Foreskin fibroblast (primary cell): ENCODE results near the gene MAGEB4.

- RRBS, result no CpG with 5 or more reads among the region's 4 CpGs
Observed at GRCh38 chrX:24480327-24480791, 15.3 kb downstream of the PDK3 start.

DNA sequence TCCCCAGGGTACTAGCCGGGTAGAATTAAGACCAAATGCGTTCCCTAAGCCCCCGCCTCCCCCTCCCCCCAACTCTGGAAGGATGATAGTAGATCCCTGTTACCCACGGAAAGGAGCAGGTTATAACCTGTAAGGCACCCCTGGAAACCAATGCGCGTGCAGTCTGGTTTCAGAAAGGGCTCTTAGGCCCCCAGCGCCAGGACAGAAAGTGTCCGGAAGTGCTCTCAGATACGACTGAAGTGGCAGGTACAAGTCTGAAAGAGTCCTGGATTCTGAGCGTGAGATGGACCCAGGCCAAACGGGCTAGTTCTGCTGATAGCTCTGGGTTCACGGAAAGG, 61.8 kb upstream of the DCAF8L1 start:
- RRBS, result no CpG with 5 or more reads among the region's 12 CpGs

DNA sequence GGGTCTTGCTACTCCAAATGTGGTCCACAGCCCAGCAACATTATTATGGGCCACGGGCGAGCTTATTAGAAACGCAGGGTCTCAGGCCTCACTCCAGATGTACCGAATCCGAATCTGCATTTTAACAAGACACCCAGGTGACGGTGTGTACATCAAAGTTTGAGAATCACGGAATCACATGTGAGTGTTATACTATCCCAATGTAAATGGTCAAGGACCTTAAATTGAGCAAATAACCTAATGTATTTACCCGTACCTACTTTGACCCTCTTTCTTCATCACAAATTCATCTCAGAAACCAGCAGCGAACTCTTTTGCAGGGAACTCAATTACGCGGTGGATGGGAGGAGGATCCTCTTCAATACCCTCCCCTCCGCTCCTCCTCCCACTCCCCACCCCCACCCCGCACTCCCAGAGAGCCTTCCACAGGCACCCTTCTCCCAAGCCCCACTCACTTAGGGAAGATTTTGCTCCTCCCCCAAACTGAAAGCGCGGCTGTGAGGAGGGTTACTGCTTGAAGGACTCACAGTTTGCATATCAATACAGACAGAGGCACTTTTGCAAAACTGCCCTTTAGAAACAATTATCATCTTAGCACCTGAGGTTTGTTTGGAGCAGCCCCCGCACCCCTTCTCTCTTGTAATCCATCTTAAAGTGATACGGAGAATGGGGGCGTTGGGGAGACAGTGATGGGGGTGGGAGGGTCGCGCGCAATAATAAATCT, 1.0 kb upstream of the IL1RAPL1 start:
- RRBS, result no CpG with 5 or more reads among the region's 21 CpGs

DNA sequence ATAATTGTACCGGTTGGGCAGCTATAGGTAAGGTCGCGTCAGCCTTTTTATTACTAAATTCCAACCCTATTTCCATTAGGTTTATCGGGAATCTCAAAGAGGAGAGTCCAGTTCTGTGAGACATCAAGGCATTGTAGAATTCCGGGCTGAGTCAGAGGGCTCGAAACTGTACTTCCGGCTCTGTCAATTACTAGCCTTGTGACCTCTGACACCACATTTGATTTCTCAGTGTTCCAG, 4.3 kb downstream of the IL1RAPL1 start:
- RRBS, result no CpG with 5 or more reads among the region's 7 CpGs

GRCh38 chrX:28851767-28852207, 264.5 kb downstream of the IL1RAPL1 start:
- RRBS, result no CpG with 5 or more reads among the region's 2 CpGs

GRCh38 chrX:30241722-30242243, at the start of gene MAGEB4:
Gene MAGEB4 (plus strand): TSS chrX:30242000.
- RRBS, result no CpG with 5 or more reads among the region's 8 CpGs

- RRBS, result no CpG with 5 or more reads among the region's 5 CpGs
Observed at GRCh38 chrX:30627745-30628231, 25.4 kb upstream of the GK start.

GRCh38 chrX:30638552-30638989, 14.7 kb upstream of the GK start:
- RRBS, result no CpG with 5 or more reads among the region's 3 CpGs

DNA sequence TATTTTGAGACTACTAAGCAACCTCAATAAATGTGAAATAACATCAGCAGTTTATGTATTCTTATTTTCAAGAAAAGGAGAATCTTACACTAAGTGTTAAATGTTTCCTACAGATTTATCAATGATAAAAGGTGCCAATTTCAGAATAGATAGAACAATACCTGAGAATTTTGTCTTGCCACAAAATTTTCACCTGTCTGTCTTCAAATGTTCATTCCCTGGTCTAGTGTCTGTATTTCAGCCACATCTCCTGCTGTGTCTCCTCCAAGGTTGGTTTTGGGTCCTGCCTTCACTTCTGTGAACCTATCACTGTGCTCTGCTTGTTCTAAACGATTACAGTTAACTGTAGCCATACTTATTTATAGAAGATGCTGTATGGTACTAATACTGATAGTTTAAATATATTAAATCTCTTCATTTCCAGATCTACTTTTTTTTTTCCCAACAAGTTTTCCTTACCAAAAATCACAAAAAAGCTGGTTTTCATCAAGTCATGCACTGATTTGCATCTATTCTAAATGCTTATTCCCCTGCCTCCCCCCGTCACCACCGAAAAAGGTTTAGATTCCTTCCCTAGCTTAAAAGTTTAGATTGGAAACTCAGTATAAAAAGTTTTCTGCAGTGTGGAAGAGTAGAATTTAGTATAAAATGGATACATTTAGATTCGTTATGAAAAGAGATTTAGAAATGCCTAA, 45.4 kb downstream of the TAB3 start:
- RRBS, result no CpG with 5 or more reads among the region's 4 CpGs

DNA sequence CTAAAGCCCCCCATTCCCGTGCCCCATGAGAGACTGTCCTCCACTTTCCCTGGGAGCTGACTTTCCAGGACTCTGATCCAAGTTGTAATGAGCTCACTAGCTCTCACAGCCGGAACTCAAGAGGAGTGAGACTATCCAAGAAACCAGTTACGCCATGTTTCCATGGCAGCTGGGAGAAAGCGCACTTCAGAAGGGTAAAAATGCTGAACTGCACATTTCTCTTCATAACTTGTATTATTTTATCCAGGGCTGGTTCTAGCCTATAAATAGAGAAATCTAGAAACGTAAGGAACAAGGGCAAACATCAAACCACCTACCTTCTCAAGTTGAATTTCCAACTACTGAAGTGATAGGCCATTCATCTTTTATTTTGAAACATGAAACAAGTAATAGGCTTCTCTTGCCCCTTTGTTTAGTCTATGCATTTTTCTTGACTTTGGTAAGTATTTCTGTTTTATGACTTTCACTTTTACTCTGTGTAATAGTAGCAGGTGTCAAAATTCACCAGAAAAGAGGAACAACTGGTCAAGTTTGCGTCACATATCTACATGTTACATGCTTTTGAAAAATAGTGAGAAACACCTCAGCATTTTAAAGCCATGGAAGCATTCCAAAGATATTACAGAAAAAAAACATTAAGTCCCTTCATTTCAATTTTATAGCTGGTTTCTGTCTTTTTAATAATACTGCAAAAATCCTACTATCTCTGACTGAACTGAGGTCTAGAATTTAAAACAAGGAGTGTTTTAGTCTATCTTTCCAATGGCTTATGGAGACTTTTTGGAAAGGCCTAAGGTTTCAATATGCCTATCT, 157.0 kb upstream of the FTHL17 start:
- RRBS, result no CpG with 5 or more reads among the region's 6 CpGs

- RRBS, result no CpG with 5 or more reads among the region's 2 CpGs
Observed at GRCh38 chrX:31600721-31600920, 528.8 kb upstream of the FTHL17 start.

- RRBS, result no CpG with 5 or more reads among the region's 4 CpGs
Observed at GRCh38 chrX:31670077-31670690, 598.3 kb upstream of the FTHL17 start.

DNA sequence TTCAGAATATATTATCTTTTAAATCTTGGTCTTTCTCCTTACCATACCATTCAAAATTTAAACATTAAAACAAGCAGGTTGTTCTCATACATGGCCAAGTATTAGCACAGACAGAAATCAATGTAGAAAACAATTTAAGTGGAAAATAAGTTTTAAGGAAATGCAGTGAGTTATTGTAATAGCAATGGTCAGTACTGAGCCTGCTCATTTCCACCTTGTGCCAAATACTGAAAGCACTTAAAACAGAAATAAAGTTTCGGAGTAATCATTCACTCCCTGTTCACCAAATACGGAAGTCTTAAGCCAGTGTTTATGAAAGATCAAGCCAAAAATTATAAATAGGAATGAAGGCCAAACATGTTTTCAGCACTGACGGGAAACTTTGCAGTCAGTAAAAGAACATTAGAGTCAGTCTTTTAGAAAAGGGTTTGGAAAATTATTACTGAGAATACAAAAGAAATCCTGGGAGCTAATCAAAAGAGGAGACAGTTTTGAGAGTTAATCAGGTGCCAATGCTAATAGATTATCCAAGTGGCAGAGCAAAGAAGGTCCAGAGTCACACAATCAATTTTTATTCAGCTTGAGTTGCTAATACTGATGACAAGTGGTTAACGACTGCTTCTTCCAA, 178.6 kb downstream of the DMD start:
- RRBS, result no CpG with 5 or more reads among the region's 4 CpGs

DNA sequence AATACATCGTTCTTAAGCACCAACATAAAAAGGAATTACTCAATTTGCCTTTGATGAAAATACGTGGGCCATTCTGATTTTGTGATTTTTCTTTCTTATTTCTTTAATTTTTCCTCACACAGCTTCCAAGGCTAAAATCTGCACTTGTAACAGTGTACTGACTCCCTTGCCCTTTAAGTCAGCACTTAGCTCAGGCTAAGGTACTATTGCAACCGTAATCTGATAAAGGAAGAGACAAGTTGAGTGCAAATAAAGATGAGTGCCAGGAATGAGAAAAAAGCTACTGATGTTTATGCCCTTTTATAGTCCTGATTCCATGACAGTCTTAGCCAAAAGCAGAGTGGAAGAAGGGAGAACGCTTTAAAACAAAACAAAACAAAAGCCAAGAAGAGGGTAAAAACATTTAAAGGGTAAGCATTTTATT, 6.0 kb downstream of the DMD start:
- RRBS, result no CpG with 5 or more reads among the region's 4 CpGs

GRCh38 chrX:34654165-34654938, 2.7 kb downstream of the TMEM47 start:
- RRBS, result no CpG with 5 or more reads among the region's 6 CpGs

DNA sequence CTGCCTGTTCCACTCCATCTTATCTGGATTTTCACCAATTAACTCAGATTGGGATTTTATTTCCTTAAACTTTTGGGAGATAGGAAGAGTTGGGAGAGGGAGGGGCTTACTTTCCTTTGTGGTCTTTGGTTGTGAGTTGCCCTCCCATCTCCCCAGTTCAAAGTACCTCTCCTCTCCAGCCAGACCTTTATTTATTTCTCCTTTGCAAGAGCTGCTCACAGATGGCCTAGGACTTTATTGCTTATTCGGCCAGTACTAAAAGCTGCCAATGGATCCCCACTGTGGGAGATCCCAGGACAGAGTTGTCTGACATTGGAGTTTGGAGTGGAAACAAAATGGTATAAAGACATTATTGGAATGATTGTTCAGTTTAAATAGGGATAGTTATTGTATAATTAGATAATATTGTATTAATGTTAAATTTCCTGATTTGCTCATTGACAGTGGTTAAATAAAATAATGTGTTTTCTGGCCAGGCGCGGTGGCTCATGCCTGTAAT, 49.5 kb upstream of the FAM47C start:
- RRBS, result no CpG with 5 or more reads among the region's 3 CpGs

DNA sequence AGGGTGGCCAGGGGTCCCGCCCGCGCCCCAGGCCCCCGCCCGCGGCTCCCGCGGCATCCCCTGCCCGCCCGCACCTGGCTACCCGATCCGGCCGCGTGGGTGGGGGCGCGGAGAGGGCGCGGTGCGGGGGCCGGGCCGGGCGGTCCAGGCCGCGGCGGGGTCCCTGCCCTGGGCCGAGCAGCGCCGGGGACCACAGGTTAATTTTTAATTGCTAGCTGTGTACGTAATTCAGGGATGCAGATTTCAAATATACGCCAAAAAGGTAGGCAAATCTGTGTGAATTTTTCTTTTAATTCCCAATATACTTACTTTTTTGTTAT, 44.3 kb upstream of the FAM47C start:
- RRBS, result 5% methylated on average over 17 of the region's 30 CpGs

DNA sequence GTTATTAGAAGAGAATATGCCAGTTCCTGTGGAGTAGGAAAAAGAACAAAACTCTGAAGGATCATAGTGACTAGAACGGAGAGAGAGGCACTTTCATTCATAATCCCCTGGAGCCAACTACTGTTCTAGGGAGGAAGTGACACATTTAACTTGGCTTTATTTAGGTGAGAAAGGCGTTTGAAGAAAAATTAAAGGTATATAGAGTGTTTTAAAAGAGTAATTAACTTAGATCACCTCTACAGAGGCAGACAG, 1.7 kb downstream of the LANCL3 start:
- RRBS, result no CpG with 5 or more reads among the region's 2 CpGs

- RRBS, result no CpG with 5 or more reads among the region's 7 CpGs
Observed at GRCh38 chrX:37816483-37817544, 30.6 kb downstream of the DYNLT3 start.

GRCh38 chrX:37817985-37818497, 29.3 kb downstream of the DYNLT3 start:
- RRBS, result no CpG with 5 or more reads among the region's 2 CpGs